Spleen (tissue), 7 donors: ENCODE measurements around a stretch of chr17.

- PRO-cap, 4 experiments: no peak in any of the 4 experiments
- RAMPAGE, long total RNA, 4 experiments: start-site peak on the plus strand in 1 of 4 experiments, at chr17:17126349-17126839 at its widest, 19 reads per replicate
These were observed 79.6 kb downstream of the PLD6 start for GRCh38 chr17:17126467-17126994.

DNA sequence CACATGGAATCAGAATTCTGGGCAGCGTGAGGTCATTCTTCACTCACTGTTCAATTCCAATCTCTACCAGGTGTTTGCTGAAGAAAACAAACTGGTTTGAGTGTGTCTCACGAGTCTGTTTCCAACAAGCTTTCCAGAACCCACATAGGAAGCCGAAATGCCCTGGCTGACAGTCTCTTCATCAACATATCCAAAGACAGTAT, 1.4 kb downstream of the FLCN start:
- PRO-cap, 4 experiments: no peak in any of the 4 experiments
- RAMPAGE, long total RNA, 4 experiments: no peak in any of the 4 experiments

DNA sequence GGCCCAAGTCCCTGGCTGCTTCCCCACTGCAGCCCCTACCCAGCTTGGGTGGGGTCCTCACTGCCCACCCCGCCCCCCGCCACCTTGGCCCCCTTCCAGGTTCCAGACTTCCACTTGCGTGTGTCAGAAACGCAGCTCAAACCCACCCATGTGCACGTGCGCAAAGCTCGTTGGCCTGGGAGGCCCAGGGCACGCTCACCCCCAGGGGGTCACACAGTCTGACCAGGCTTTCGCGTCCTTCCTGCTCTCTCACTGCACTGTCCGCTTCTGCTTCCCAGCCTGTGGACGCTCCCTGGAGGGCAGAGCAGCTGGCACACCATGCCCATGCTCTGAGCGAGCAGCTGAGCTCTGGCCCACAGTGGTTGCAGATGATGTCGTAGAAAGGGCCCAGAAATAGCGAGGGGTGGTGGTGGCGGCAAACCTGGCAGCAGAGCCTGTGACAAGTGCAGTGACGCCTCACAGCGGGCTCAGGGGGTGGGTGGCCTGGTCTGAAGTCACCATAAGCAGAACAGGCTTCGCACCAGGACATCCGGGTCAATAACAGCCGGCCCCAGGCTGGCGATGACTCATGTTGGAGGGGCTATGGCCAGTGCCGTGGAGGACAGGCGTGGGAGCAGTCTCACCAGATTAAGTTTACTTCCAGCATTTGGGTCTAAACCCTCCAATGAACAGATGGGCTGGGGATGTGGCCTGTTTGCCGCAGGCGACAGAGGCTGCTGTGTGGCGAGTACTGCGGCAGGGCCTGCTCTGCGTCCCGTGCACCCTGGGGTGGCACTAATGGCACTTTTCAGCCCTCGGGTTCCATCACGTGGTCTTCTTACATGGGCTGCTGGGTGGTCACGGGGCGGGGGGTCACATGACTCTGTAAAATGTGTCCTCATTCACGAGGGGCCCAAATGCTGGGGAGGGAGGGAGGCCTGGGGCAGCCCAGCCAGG, 48.9 kb downstream of the NT5M start:
- PRO-cap, 4 experiments: no peak in any of the 4 experiments
- RAMPAGE, long total RNA, 4 experiments: no peak in any of the 4 experiments

DNA sequence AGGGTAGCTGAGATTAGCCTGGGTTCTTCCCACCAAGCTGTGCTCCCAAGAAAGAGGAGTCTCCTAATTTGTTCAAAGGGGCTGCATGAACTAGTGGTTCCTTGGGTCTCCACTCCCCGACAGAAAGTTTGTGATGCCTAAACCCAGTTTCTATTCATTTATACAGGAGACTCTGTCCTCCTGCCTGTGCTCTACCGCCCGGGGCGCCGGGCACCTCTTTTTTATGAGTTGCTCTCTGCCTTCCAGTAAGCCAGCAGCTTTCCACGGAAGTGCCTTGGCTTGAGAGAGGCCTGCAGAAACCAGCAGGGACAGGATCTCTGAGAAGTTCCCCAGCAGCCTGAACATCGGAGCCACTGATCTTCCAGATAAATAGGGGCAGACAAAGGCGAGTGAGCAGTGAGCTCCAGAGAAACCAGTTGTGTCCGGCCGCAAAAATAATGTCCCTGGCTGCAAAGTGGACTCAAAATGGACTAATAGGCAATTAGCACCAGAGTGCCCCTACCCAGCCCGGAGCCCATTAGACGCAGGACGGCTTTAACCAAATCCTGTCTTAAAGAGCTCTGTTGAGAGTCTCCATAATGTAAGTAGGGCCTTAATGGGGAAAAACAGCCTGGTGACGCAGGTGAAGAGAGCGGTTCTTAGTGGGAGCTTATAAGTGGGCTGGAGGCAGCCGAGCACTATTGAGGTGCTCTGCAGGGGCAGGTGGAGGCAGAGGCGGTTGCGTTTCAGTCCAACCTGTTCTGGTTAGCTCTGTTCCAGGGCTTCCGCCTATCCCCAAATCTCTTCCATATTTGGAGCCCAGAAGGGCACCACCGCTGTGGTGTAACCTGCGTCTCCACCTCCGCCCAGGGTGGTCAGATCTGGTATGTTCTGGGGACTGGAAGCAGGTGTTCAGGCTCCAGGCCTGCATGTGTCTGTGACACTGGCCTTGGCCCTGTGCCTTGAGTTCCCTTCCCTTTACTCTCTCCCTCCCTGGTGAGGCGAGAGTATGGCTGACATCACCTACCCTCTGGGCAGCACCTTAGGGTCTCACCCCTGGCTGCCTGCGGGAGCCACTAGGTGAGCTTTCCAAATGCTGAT, 74.1 kb downstream of the NT5M start:
- PRO-cap, 4 experiments: no peak in any of the 4 experiments
- RAMPAGE, long total RNA, 4 experiments: no peak in any of the 4 experiments

DNA sequence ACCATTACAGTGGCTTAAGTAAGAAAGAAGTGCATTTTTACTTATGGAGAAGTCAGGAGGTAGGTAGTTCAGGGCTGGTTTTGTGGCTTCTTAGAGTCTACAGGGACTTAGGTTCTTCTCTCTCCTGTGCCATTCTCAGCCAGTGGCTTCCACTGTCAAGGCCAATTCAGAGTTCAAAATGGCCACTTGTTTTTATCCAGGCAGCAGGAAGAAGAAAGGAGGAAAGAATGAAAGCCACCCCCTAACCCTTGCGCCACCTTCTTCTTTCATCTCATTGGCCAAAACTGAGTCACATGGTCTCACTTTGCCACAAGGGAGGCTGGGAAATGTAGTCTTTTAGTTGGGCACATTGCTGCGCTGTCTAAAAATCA, 60.8 kb upstream of the MED9 start:
- PRO-cap, 4 experiments: peak in 1 of 4 experiments; most common minus-strand start position 267 of the sequence (in 1)
- RAMPAGE, long total RNA, 4 experiments: no peak in any of the 4 experiments

DNA sequence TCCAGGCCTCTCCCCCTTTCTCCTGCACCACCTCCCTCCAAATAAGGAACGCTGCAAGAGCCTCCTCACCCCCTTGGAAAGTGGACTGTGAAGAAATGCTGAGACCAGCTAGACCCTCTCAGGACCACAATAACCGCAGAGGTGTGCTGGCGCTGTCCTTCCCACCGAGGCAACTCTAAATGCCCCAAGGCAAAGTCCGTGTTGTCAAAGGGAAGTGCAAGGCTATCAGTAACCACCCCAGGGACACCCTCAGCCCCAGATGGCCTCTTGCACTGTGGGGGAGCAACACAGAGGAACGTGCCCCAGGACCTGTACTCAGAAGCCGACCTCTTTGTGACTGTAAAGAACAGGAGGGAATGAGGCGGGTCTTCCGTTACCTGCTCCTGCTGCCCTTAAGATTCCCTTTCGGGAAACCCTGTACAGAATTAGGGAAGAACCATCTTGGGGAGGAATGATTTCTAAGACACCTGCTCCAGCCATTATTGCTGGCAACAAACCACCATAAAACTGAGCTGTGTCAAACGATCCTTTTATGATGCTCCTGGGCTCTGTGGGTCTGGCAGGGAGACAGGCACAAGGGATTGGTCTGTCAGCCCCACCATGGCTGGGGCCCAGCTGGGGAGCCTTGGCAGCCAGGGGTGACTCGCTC, 14.6 kb upstream of the MED9 start:
- PRO-cap, 4 experiments: no peak in any of the 4 experiments
- RAMPAGE, long total RNA, 4 experiments: no peak in any of the 4 experiments

DNA sequence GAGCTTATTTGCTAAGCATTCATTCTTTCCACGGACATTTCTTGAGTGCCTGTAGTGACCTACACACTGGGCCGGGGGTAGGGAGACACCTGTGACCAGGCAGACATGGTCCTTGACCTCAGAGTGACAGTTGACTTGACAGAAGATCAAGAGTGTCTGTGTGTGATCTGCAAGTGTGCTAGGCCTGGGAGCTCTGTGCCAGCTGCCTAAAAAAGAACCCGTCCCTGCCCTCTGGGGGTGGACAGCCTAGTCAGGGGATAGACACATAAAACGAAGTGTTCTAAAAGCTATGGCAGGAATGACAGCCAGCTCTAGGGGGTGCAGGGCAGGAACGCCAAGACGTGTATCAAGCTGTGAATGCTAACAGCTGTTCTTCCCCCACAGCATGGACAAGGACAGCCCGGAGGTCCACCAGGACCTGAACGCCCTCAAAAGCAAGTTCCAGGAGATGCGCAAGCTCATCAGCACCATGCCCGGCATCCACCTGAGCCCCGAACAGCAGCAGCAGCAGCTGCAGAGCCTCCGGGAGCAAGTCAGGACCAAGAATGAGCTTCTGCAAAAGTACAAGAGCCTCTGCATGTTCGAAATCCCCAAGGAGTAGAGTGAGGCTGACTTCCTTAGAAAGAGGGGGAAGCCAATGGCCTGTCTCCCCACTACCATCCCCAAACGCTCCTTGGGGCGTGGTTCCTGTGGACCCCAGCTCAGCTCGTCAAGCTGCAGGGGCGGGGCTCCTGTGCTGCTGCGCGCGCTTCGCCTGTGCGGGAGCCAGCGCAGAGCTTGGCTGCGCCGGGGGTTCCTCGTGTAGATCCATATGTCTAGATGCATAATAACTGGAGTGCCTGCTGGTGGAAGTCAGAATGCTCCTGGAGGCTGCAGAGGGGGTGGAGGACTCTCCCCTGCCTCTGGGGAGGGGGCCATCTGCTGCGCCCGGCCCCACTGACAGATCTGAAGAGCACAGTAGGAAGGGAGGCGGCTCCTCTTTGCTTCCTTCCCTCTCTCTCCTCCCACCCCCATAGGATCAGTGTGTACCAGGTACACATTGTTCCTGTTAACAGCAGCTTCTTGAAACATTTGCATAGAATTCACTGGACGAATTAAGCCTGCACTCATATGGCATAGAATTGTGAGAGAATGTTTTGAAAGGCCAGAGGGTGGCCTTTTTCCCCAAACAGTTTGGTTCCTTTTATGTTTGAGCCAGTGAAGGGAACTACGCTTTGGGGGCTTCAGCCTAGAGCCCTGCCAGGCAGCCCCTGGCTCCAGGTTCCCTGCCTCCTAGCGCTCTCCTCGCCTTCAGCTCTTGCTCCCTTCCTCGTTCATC, 4.8 kb downstream of the RASD1 start:
- PRO-cap, 4 experiments: no peak in any of the 4 experiments
- RAMPAGE, long total RNA, 4 experiments: no peak in any of the 4 experiments

DNA sequence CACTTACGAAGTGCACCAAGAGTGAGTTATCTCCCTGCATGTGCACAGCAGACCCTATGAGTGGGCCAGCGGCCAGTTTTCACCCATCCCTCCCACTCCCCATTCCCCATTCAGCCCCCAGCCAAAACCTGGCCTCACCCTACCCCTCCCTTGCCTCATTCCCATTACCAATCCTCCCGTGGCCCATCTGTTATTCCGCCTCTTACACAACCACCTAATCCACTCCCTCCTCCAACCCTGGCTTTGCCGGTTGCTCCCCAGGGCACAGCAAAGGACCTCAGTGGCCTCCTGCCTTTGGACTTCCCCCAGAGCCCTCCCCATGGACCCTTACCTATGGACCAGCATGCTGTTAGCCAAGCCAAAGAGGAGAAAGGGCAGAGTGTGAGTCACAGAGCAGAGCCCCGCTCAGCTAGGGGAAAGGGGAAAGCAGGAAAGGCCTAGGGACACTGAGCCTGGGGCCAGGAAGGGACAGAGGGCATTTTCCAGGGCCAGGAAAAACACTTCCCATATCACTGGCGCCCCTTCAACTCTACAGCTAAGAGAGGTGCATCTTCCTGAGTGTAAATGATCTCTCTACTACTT, 10.8 kb downstream of the PEMT start:
- PRO-cap, 4 experiments: no peak in any of the 4 experiments
- RAMPAGE, long total RNA, 4 experiments: no peak in any of the 4 experiments

- PRO-cap, 4 experiments: no peak in any of the 4 experiments
- RAMPAGE, long total RNA, 4 experiments: no peak in any of the 4 experiments
These were observed 1.4 kb upstream of the PEMT start for GRCh38 chr17:17592820-17593398.

- PRO-cap, 4 experiments: no peak in any of the 4 experiments
- RAMPAGE, long total RNA, 4 experiments: no peak in any of the 4 experiments
These were observed 60.1 kb downstream of the RAI1 start for GRCh38 chr17:17741314-17741779.

- PRO-cap, 4 experiments: no peak in any of the 4 experiments
- RAMPAGE, long total RNA, 4 experiments: no peak in any of the 4 experiments
These were observed 68.6 kb downstream of the RAI1 start for GRCh38 chr17:17749767-17750415.

- PRO-cap, 4 experiments: no peak in any of the 4 experiments
- RAMPAGE, long total RNA, 4 experiments: no peak in any of the 4 experiments
These were observed 62.4 kb downstream of the SREBF1 start for GRCh38 chr17:17774229-17774989.

DNA sequence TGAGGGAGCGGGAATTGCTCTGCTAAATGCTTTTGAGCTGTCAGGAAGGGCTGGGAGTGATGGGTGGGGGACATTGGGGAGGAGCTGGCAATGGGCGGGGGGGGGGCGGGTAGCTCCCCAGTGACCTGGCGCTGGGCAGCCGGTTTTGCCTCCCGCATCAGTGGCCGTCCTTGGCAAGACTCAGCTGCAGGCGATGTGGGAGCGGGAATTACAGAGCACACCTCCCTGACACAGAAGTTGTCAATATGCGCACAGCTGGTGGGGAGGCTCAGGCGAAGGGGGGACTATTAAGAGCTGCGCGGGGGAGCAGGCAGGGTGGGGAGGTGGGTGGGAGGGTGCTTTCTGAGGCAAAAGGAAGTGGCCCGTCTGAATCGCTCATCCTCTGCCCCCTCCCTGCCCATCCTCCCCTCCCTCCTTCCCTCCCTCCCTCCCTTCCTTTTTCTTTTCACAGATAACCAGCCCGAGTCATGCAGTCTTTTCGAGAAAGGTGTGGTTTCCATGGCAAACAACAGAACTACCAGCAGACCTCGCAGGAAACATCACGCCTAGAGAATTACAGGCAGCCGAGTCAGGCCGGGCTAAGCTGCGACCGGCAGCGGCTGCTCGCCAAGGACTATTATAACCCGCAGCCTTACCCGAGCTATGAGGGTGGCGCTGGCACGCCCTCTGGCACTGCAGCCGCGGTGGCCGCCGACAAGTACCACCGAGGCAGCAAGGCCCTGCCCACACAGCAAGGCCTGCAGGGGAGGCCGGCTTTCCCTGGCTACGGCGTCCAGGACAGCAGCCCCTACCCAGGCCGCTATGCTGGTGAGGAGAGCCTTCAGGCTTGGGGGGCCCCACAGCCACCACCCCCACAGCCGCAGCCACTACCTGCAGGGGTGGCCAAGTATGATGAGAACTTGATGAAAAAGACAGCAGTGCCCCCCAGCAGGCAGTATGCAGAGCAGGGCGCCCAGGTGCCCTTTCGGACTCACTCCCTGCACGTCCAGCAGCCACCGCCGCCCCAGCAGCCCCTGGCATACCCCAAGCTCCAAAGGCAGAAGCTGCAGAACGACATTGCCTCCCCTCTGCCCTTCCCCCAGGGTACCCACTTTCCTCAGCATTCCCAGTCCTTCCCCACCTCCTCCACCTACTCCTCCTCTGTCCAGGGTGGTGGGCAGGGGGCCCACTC, 43.9 kb downstream of the SREBF1 start:
- PRO-cap, 4 experiments: peak in 1 of 4 experiments; most common minus-strand start position 182 of the sequence (in 1)
- RAMPAGE, long total RNA, 4 experiments: no peak in any of the 4 experiments

- PRO-cap, 4 experiments: no peak in any of the 4 experiments
- RAMPAGE, long total RNA, 4 experiments: no peak in any of the 4 experiments
These were observed 29.0 kb downstream of the SREBF1 start for GRCh38 chr17:17807742-17808243.

DNA sequence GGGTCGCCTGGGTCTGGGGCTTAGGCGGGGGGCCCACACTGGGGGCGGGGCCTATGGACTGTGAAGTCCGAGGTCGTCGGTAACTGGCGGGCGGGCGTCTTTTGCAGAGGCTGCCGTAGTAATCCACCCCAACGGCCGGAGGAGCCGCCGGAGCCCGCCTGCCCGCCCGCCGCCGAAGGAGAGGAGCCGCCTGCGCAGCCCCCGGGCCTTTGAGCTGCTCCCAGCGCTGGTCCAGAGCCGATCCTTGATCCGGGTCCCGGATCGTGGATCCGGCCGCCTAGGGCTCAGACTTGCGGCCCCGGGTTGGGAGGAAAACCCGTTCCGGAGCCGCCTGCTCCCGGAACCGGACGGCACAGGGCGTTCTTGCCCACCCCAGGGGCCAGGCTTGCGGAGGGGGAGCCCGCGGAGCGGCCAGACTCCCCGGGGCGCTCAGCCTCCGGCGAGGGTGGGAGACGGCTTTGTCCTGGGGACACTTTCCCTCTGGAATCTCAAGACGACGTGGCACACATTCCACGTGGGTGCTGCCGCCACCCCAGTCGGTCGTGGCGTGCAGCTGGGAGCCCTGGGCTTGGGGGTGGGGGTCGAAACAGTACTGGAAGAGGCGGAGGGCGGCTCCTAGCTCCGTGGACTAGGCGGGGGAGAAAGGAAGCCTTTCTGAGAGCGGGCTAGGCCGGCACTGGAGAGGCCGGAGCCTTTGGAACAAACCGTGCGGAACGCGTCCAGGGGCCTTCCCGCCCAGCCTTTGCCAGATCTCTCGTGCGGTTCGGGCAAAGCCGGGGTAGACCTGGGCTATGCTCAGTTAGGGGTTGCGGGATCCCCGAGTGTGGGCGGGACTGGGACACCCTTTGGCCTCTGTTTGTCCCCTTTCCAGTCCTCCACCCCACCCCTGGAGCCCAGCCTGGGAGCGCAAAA, 26.7 kb downstream of the SREBF1 start:
- PRO-cap, 4 experiments: peak in 1 of 4 experiments; most common plus-strand start position 298 of the sequence (in 1)
- RAMPAGE, long total RNA, 4 experiments: no peak in any of the 4 experiments

DNA sequence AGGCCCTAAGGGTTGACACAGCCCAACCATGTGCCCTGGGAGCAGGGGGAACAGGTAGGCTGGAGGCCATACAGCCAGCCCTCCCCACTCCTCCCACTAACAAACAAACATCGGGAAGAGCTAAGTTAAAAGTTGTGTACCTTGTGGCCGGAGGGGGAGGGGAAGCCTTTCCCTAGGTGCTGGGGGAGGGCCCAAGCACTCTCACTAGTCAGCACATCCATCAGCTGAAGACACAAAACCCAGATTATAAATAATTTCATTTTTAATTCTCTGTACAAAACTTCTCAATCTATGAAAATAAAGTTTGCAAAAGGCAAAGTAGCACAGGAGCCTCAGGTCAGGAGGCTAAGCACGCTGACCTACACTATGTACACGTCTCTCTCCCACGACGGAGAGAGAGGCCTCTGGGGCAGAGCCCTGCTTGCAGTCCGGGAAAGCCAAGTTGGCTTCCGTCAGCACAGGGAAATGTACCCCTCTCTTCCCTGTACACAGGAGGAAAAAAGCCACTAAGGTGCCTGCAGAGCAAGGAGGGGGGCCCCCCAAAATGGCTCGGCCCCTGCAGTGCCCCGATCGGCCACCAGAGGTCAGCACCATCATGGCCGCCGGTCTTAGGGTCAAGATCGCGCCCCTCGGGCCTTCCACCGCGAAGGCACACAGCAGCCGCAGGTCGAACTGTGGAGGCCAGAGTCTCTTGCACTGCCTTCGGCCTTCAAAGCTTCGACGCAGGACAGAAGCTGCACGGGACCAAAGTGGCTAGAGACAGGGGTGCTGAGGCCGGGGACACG, 24.8 kb downstream of the SREBF1 start:
- PRO-cap, 4 experiments: no peak in any of the 4 experiments
- RAMPAGE, long total RNA, 4 experiments: no peak in any of the 4 experiments

DNA sequence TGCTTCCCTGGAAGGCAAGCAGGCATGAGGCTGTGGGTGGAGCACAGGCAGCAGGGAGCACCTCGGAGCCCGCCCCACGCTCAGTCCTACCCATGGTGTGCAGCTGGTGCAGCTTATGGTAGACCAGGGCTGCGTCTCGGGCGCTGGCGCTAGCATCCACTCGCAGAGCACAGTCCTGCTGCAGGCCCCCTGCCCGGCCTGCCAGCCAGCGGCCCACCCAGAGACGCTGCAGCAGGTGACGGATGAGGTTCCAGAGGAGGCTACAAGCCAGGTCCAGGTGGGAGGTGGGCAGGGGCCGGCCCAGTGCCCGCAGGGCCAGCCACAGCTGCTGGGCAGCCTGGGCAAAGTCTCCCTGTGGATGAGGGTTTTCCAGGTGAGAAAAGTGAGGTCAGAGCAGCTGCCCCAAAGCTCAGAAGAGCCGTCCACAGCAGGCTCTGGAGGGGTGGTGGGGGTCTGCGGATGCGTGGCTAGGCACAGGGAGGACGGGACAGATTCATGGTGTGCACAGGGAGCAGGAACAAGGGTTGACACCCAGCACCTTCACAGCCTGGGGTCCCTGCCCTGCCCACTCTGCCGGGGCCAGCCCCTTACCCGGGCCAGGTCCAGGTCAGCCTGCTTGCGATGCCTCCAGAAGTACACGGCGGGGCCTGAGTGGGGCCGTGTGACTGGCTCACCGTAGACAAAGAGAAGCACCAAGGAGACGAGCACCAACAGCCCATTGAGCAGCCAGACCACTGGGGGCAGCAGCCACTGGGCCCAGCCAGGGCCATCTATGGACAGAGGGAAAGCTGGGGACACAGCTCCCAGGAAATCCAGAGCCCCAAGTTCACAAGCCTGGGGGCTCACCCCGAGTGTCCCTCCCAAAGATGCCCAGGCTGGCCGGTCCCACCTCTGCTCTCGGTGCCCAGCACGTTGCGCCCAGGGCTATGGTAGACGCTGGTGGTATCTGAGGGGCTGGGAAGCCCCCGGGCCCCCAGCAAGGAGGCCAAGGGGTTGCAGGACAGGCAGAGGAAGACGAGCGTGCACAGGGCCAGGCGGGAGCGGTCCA, 20.1 kb downstream of the SREBF1 start:
- PRO-cap, 4 experiments: peak in 1 of 4 experiments; most common plus-strand start position 866 of the sequence (in 1)
- RAMPAGE, long total RNA, 4 experiments: start-site peak on the minus strand in 1 of 4 experiments, centred at positions 143 to 273 of the sequence, 5 to 7 reads per replicate

- PRO-cap, 4 experiments: no peak in any of the 4 experiments
- RAMPAGE, long total RNA, 4 experiments: start-site peak on the minus strand in 1 of 4 experiments, at chr17:17819574-17819632 at its widest, 6 reads per replicate
These were observed 17.2 kb downstream of the SREBF1 start for GRCh38 chr17:17819499-17820089.

DNA sequence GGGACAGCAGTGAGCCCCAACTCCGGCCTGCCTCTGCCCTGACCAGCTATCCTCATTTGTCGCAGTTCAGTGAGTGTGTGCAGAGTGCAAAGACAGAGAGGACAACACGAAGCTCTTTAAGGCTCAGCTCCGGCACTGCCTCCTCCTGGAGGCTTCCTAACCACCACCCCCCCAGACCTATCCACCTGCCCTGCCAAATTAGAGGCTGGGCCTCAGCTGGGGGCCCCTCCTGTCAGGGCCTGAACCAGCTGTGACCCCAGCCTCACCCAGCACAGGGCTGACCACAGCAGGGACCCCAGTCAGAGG, 9.0 kb downstream of the SREBF1 start:
- PRO-cap, 4 experiments: no peak in any of the 4 experiments
- RAMPAGE, long total RNA, 4 experiments: no peak in any of the 4 experiments

DNA sequence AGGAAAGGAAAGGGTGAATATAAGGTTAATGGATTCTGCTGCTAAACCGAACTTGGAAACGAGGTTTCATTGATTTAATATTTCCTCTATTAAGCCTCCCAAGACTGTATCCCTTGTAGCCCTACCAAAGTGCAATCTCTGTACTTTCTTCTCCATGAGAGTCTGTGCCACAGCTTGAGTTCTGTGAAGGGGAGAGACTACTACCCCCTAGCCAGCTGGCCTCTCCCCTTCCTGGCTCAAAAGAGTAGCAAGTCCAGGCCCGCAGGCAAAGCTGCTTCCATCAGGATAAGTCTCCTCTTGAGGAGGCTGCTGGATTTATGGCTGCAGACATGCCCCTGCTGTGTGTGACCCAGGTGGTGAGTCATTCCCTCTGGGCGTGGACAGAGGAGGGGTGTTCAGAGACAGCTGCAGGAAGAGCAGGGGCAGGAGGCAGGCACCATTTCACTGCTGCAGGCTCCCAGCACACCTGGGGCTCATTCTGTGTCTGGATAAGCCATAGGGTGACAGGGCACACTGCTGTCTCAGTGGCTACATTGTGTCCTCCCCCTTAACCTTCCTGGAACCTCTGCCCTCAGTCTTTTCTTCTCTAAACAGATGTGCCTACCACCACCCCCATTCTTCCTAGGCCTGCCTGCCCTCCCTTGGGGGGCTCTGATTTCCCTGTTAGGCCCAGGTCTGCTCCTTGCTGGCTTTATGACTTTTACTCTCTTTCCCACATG, 58.3 kb downstream of the TOM1L2 start:
- PRO-cap, 4 experiments: no peak in any of the 4 experiments
- RAMPAGE, long total RNA, 4 experiments: no peak in any of the 4 experiments